Epithelial cell of esophagus (primary cell): ENCODE measurements around a stretch of chr5.

DNA sequence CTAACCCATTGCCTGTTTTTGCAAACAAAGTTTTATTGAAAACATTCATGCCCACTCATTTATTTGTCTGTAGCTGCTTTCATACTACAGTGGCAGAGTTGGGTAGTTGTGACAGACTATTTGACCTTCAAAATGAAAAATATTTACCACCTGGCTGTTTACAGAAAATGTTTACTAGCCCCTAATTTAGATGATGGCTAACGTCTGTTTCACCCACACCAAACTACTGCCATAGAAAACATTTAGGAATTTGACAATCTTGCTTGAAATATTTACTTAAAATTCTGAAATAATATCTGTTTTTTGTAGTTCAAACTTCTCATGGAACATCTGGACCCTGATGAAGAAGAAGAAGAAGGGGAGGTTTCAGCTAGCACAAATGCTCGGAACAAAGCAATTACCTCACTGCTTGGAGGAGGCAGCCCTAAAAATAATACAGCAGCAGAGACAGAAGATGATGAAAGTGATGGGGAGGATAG lies 185.7 kb downstream of the CPLANE1 start:
- RRBS: no CpG with 5 or more reads among the region's 2 CpGs

DNA sequence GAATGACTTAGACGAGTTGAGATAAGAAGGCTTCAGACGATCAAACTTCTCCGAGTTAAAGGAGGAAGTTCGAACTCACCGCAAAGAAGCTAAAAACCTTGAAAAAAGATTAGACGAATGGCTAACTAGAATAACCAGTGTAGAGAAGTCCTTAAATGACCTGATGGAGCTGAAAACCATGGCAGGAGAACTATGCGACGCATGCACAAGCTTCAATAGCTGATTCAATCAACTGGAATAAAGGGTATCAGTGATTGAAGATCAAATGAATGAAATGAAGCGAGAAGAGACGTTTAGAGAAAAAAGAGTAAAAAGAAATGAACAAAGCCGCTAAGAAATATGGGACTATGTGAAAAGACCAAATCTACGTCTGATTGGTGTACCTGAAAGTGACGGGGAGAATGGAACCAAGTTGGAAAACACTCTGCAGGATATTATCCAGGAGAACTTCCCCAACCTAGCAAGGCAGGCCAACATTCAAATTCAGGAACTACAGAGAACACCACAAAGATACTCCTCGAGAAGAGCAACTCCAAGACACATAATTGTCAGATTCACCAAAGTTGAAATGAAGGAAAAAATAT lies 144.6 kb downstream of the WDR70 start:
- RRBS: no CpG with 5 or more reads among the region's 14 CpGs

GRCh38 chr5:37671973-37672646 lies 167.7 kb downstream of the GDNF start:
- RRBS: no CpG with 5 or more reads among the region's 12 CpGs

DNA sequence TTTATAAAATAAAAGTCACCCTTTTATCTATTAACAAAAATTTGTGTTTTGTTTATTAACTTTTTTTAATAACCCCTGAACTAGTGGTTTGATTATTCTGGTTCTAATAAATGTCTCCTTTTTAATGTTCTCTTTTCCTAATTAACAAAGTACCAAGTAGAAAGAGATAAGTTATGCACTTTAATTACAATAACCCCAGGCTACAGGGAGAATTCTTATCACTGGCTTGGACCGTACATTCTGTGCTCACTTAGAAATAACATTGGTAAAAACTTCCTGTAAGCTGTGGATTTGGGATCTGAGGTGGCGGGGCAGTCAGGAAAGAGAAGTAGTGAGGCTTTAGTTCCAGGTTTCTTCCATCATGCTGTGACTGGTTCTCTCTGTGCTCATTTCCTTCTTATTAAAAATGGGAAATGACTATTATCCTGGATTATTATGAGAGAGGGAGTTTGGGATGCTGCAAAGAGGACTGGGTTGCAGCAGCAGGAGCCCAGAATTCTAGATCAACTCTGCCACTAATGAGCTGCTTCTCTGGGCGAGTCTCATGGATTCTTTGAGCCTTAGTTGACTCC lies 142.0 kb downstream of the EGFLAM start:
- RRBS: no CpG with 5 or more reads among the region's 3 CpGs

- RRBS: no CpG with 5 or more reads among the region's 2 CpGs
Observed at GRCh38 chr5:38548329-38548861, 8.1 kb downstream of the LIFR start.

DNA sequence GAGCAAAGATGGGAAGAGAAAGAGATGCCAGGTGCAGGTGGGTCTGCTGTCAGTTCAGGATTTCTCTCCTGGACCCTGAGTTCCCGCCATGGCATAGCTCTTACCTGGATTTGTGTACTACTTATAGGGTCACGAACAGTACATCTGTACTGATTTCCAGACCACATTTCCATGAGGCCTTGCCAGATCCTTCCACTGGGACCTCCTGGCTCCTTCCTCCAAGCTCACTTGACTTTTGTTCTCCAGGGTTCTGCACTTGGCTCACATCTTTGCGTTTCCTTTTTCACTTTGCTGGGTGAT lies 44.9 kb upstream of the LIFR start:
- RRBS: no CpG with 5 or more reads among the region's 3 CpGs

DNA sequence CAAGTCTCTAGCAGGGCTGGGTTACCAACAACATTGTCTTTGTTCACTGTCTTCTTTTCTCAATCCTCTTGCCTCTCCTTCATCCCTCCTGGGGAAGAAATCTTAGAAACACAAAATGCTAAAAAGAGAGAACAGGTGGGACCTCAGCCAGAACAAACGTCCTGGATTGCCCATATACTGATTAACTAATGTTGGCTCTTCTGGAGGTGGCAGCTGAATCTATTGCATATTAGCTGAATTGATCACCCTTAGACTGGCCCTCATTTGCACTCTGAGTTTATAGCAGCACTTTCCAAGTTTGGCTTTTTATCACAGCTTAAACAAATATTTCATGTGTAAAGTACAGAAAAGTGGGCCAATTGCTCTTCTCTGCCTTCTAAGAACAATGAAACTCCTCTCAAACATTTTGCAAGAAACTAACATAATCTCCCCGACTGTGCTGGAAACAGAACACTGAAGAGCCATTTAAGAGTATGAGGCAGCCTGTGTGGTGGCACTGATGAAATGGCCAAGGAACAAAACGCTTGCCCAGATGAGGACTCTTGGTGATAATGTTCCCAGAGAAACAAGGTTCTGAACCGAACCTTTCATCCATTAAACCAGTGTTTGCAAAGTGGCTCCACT lies 83.0 kb upstream of the LIFR start:
- RRBS: no CpG with 5 or more reads among the region's 4 CpGs

DNA sequence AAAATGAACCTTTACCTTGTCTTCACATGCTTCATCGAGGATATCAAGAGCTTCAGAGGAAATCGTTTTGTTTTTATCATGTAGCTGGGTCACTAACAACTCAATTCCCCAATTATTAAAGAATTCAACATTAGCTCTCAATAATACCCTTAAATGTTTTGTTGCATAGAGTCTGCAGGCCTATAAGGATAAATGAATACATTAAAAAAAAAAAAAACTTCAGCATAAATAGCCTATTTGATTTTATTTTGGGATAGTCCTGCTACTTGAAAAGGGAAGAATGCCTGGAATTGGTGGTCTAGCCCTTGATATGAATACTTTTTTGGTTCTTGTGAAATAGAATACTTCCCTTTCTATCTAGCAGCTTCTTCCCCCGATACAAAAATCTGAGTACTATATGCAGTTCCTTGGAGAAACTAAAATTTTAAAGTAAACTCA lies 112.9 kb downstream of the OSMR start:
- RRBS: no CpG with 5 or more reads among the region's 3 CpGs

- RRBS: no CpG with 5 or more reads among the region's 5 CpGs
Observed at GRCh38 chr5:39200723-39201228, 18.6 kb downstream of the FYB1 start.

DNA sequence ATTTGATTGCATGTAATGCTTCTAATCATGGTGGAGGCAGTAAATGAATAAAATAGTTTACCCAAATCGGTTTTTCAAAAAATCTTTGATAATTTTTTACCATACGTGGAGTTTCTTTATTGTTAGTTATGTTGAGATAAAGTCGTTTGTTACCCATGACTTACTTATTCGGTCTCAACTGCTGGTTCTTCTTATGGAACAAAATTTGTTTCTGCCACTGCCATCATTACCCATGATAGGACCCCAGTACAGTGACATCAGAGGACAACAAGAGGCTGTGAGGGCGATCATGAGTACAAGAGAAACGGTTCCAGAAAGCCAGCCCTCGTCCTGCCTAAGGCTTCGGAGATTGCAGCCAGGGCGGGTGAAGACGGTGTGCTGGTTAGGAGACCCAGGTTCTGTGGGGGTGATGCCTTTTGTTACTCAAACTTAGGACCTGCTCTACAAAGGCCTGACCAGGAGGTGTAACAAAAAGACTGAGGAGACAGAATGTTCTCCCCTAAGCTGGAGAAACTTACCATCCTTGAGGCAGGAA lies 10.9 kb downstream of the FYB1 start:
- RRBS: no CpG with 5 or more reads among the region's 10 CpGs

DNA sequence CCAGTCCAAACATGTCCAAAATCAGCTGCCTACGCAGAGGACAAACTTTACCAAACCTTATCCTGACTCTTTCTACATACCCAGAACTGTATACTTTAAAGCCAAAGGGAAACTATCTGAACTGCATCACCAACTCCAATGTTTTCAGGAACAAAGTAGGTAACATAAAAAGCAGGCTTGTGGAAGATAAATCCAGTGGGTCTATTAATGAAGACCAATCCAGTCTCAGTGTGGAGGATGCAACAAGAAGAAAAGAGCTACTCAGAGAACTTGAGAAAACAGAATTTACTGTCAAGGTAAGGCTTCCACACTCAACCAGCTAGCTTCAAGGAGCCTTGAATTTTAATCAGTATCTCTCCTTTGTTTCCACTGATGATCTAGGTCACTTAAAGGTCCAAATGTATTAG lies 36.2 kb upstream of the FYB1 start:
- RRBS: no CpG with 5 or more reads among the region's 1 CpG

DNA sequence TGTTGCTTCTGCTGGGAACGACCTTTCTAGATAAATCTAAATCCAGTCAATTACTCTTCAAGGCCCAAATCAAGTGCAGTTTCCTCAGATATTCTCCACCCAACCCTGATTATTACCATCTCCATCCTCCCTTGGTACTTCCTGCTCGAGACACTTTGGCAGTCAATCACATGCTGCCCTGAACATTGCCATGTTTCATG lies 37.2 kb upstream of the DAB2 start:
- RRBS: no CpG with 5 or more reads among the region's 2 CpGs

- RRBS: no CpG with 5 or more reads among the region's 2 CpGs
Observed at GRCh38 chr5:39519590-39520058, 94.8 kb upstream of the DAB2 start.

GRCh38 chr5:39520201-39520690 lies 95.5 kb upstream of the DAB2 start:
- RRBS: no CpG with 5 or more reads among the region's 3 CpGs

- RRBS: no CpG with 5 or more reads among the region's 3 CpGs
Observed at GRCh38 chr5:40514723-40515113, 165.0 kb upstream of the PTGER4 start.

DNA sequence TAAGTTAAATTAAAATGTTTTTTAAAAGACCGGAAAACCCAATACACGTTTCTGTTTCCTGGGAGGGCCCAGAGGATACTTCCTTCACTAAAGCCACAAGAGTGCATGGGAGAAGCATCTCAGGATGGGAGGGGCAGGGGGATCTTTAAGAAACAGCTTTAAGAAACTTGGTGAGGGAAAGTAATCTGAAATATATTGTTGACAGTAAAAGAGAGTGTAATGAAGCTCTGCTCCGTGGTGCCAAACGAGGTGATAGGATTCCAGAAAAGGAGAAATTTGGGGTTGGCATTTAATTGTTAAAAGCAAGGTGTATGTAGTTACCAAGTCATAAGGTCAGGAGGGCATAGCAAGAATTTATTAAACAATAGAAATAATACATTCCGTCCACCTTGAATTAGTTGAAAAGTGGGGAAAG lies 164.6 kb upstream of the PTGER4 start:
- RRBS: no CpG with 5 or more reads among the region's 5 CpGs